Epithelial cell of esophagus (primary cell): ENCODE measurements around the gene PRICKLE2.

DNA sequence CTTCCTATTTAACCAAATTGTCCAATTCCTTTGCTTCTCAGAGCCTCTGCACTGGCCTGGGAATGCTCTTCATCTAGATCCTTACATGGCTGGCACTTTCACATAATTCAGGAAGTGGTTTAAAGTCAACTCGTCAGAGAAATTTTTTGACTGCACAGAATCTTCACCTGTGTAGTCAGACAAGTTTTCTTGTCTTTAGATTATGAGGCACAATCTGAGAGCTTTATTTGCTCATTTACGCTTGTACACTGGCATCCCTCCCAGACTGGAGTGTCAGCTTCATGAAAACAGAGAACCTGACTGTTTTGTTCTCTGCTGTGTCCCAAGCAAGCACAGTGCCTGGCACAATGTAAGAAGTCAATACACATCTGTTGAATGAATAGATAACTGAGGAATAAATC is 846.1 kb upstream of the CFAP20DC start:
- RRBS = no CpG with 5 or more reads among the region's 2 CpGs

- RRBS = no CpG with 5 or more reads among the region's 2 CpGs
Measured at GRCh38 chr3:60427820-60428365, 823.4 kb downstream of the FHIT start.

- RRBS = no CpG with 5 or more reads among the region's 2 CpGs
Measured at GRCh38 chr3:60469469-60469989, 781.7 kb downstream of the FHIT start.

GRCh38 chr3:61596874-61597665 is 35.7 kb downstream of the PTPRG start:
- RRBS = no CpG with 5 or more reads among the region's 7 CpGs

- RRBS = no CpG with 5 or more reads among the region's 8 CpGs
Measured at GRCh38 chr3:61768218-61769317, 207.2 kb downstream of the PTPRG start.

DNA sequence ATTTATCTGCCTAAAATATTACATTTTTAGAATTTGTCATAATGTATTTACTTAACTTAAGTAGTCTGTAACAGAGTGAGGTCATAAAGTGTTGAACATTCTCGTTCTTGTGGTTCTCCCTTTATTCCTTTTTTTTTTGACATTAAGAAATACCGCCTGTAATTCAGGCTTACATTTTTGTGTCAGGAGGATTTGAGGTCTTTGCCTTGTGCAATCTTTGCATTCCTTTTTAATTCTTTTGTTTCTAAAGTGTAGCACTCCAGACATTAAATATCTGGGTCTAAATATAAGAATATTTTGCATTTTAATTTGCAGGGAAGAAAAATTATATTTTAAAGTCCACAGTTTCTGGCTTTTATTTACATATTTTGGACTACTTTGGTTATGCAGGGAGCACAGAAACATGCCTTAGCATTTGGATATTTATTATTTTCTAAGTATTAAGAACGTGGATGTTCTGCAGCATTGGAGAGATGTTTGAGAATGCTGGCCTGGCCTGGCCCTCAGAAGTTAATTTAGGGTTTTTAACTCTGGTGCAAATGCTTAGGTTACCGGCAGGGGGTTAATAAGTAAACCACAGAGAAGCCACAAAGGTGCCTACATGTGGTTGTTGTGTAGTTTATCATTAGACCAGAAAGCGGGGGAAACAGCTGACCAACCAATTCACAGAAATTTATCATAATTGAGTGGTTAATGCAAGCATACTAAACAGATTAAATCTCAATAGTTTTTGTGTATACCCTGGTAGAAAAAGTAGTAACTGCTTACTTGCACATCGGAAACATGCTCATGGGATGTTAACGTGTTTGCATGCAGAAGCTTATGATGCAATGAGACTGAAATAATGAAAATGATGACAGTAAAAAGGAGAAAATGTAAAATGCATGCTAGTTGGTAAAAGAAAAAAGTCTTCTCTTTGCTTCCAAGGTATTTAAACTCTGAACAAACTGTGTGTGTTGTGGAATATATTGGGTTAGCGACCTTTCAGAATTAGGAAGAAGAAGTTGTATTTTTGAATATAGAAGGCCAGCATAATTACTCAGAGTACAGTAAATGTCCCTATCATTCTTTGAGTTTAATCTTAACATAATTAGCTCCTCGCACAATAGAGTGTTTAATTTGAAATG is 315.9 kb downstream of the PTPRG start:
- RRBS = no CpG with 5 or more reads among the region's 9 CpGs

- RRBS = no CpG with 5 or more reads among the region's 10 CpGs
Measured at GRCh38 chr3:62218618-62219168, 100.1 kb upstream of the C3orf14 start.

GRCh38 chr3:62325991-62326441 is 7.2 kb downstream of the C3orf14 start:
- RRBS = no CpG with 5 or more reads among the region's 5 CpGs

GRCh38 chr3:63968658-63968912 is 54.7 kb downstream of the PSMD6 start:
- RRBS = no CpG with 5 or more reads among the region's 2 CpGs

DNA sequence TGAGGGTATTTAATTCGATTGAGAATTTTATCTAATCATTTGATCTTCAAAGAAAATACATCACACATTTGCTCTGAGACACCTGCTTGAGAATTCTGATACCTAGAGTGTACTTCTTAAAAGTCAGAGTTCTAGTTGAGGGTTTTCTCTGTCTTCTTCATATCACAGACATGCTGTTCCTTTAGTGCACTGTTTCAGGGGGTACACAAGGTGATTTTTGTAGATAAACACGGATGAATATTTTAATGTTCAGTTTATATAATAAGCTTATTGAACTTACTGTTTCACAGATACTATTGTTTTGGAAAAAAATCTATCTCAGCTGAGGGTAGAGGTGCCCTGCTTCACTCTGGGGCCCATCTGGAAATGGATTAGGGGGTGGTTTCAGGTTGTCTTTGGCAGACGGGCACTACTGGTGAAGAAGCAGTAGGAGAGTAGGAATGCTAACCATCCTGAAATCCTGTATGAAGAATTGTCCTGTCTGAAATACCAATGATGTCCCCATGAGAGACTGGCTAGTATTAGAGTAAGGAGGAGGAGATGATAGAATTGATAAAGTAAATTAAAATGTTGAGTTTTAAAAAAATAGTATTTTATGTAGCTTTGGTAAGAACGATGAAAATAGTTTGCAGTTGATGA is 45.9 kb downstream of the PSMD6 start:
- RRBS = no CpG with 5 or more reads among the region's 4 CpGs

DNA sequence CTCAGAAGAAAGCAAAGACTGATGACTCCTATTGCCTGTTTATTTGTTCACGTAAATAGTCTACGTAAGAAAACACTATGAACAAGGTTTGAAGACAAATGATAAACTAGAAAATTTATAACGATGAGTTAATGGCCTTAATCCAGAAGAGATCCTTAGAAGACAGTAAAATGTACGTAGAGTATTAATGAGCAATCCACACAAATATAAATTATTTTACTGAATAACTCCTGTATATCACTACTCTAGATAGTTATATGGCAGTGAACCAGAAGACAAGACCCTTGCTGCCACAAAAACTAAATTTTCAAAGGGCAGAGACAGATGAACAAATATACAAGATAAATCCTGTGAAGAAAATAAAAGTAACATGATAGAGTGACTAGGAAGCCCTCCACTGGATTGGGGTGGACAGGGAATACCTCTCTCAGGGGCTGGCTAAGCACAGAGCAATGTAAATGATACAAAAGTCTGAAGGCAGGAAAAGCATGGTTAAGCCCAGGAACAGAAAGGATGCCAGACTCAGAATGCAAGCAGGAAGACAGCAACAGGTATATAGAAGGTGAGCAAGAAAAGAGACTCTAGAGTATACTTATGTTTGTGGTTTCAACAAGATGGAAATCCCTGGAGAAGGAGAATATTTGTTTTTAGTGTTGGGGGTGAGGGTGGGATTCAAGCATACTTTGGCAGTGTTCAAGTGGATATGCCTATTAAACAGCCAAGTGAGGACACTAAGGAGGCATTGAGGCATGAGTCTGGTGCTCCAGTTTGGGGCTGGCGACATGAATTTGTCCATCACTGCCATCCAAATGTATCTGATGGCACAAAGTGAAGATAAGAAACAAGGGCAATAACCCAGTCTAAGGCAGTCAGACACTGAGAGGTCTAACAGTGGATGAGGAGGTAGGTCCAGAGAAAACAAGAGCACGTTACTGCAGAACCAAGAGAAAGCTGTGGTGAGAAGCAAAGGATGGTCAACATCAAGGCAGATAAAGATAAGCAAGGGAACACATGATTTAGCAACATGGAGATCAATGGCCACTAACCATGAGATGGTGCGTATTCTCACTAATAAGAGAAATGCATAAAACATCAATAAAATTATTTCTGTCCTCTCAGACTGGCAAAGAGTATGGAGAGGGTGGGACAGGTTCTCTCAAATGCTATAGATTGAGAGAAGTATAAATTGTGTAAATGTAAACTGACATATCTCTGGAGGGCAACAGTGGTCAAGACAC is 8.8 kb downstream of the PSMD6 start:
- RRBS = no CpG with 5 or more reads among the region's 7 CpGs

DNA sequence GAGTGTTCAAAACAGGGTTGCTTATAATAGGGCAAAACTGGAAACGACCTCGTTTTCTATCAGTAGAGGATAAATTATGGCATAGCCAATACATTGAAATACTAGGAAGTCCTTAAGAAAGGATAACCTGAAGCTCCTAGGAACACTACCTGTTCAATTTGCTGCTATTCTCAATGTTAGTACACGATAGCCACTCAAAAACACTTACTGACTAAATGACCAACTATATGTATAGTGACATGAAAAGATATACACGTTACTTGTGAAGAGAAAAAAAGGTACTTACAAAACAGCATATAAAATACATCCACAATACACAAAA is 8.0 kb downstream of the PSMD6 start:
- RRBS = no CpG with 5 or more reads among the region's 4 CpGs

DNA sequence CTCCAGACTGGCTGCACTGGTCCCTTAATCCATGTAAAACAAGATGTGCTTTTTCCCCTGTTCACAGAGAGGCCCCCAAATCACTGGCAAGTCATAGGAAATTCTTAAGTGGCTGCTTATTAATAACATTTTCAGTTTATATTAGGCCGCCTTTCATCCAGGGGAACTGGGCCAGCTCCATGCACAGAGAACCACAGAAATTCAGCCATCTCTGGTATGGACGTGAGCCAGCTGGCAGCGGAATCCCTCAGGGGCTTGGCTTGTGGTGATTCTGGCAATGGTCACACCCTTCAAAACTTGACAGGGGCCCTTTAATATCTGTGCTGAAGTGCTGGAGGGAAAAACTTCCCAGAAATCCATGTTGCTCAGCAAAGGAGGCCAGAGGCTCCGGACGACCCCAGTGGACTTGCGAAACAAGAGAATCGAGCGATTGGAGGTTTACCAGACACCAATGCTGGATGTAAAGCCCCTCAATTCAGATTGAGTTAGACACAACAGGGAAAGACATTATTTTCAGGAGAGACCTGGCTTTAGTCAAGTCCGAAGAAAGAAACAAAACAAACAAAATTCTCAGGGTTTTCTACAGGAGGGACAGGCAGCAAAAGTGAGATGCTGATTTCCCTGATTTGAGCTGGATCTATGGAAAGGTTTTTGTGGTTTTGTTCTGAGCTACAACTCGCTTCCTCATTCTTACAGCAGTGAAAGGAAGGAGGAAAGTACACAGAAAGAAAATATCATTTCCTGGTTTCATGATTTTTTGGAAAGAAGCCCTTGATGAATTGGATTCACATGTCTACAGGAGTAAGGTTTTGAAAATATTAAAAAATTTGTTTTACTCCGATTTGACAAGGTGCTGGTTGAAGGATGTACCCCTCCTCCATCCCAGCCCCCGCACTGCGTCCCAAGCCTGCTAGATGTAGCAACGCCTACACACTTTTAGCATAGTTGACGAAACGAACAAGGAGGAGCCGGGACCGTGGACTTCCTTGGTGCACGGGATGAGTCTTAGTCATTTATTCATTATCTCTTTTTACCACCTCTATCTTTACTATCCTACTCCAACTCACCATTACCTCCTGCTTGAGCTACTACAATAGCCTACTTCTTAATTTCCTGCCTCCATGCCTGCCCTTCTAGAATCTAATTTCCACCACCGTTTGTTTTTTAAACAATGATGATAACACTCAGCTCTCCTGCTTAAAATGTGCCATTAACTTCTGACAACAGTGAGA is 10.9 kb downstream of the PRICKLE2 start:
- RRBS = no CpG with 5 or more reads among the region's 20 CpGs

DNA sequence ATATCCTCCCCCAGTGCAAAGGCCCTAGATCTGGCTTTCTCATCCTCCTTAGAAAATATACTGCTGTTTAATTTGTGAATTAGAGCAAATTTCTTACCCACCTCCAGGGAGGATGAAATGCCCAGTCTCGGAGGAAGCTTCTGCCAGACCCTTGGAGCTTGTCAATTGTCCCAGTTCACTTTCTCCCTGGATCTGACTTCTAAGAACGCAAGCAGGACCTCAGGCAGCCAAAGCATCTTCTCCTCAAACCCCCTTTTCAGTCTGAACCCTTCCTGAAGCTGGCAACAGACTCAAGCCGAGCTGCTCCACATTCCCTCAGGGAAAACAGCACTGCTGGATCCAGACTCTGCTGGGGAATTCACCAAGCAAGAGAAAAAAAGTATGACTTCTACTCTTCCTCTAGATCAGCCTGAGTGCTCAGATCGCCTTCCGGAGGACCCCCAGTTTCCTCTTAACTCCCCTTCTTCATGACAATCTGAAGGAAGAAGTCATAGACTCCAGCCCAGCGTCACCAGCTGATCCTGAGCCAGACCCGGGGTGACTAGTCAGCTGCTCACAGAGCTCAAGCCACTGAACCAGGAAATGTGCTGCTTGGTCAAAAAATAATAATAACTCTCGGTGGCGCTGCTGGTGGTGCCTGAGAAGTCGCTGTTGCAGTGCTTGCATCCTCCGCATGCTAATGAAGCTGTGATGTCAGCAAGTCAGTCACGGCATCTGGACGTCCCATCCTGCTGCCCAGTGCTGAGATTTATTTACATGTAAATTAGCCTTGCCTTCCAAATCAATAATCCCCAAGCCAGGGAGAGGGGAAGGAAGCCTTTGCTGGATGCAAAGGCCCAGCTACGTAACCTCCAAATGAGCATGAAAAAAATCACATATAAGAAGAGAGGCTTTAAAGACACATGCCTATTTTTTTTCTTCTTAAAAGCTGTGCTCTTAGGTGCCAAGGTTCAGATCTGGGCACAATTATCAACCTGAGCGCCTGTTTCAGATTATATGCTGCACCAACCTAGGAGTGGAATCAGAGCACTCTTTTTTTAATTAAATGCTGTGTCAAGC is at the start of gene PRICKLE2:
Gene PRICKLE2 (minus strand): TSS at position 658 of the 1,059 bp plus-strand sequence.
- RRBS = 14% methylated on average over 2 of the region's 15 CpGs

GRCh38 chr3:64326918-64328030 is 102.0 kb upstream of the PRICKLE2 start:
- RRBS = no CpG with 5 or more reads among the region's 15 CpGs

DNA sequence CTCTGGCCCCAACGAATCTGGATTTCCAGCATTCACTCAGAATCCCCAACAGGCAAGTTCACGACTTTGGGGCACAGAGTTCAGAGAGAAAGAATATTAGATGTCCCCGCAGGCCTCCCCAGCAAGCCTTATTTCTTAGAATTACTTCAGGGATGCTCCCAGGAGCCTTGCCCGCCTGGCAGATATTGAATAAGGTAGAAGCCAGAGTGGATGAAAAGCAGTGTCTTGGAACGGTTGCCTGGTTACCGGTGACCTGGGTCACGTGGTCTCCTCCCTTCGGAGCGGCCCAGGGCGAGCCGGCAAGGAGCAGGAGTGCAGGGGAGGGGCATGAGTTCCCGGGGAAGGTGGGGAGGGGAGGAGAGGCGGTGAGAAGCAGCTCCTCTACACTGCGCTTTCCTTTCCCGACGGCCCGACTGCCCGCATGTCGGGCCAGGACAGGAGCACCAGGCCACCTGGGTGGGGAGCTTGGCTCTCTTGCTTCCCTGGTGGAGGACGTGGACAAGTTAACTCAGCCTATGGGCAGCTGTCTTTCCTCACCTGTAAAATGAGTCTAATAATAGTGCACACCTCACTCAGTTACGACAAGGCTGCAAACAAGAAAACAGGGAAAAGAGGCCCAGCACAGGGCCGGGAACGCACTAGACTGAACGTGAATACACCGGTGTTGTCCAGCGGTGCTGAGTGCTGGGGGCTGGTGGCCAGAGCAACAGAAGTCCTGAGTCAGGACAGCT is 198.4 kb downstream of the ADAMTS9 start:
- RRBS = 5% methylated on average over 6 of the region's 26 CpGs

GRCh38 chr3:64533241-64534231 is 154.3 kb downstream of the ADAMTS9 start:
- RRBS = no CpG with 5 or more reads among the region's 21 CpGs

- RRBS = no CpG with 5 or more reads among the region's 1 CpG
Measured at GRCh38 chr3:64676856-64677066, 11.0 kb downstream of the ADAMTS9 start.

DNA sequence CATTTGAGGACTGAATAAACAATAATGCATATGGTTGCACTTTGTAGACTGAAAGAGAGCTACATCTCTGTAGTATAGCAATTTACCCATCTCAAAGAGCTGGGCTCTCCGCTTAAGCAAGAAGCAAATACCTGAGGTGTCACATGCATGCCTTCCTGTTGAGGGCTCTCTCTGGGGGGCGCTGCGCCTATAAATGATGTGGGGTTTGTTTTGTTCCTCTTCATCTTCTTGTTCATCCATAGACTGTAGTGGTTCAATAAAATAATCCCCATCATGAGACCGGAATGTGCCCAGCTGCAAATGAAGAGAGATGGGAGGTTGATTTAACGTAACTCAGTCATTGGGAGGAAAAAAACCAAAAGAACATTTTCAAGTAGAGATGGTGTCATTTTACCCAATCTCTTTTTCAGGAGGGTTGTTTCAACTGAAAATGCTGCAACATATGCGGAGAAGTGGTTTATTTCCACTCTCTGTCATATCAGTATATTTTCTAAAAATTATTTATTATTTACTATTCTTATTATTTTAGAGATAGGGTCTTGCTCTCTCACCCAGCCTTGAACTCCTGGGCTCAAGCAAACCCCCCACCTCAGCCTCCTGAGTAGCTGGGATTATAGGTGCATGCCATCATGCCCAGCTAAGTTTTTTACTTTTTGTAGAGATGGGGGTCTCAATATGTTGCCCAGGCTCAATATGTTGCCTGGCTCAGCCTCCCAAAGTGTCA is 6.6 kb downstream of the ADAMTS9 start:
- RRBS = no CpG with 5 or more reads among the region's 6 CpGs

DNA sequence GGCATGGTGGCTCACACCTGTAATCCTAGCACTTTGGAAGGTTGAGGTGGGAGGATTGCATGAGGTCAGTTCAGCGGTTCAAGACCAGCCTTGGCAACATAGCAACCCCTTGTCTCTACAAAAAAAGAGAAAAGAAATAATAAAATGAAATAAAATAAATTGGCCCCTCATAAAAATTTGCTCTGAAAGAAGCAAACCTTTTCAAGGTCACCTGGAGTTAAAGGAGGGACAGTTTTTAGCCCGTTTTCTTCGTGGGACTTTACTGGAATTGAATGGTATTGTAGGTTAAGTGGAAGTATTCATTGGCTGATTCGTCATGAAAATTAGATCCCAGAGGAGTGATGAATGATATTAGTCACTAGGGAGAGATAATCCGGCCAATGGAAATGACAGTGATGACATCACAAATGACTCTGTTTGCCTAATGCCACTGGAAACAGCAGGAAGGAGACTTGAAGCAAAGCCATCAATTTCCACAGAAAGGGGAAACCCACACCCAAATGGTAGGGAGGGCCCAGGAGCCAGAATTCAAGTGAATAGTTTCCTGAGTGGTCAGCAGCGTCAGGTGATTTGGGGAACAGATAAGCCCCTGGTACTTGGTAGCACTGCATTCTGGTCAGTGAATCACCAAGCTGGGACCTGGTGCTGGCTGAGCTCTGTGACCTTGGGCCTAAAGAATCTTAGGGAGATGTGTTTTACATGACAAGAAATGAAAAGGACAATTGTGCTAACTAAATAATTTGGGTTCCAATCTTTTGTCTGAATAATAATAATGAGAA is 3.2 kb upstream of the ADAMTS9 start:
- RRBS = no CpG with 5 or more reads among the region's 6 CpGs